NCI-H460 (cell line): ENCODE measurements around a stretch of chr11.

DNA sequence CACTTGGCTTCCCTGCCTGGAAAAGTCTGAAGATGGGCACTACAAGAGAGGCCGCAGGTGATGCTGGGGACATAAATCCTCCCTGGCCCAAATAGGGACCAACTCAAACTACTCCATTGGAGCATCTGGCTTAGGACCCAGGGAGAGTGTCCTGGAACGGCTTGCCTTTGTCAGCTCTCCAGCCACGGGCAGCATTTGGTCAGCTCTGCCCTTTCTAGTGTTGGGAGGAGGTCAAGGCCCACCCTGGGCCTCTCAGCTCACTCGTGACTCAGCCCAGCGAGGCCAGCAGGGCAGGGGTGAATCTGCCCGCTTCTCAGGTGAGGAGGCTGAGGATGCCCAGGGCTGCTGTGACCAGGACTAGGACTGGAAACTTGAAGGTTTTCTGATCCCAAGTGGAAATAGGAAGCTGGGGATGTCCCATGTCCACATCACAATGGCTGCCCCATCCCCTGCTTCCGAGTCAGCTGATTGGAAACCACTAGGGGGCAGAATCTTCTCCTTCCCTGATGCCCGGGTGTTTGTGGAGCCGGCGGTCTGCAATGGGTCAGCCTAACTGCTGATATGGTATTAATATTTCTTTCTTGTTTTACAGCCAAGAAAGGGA is 1.5 kb downstream of the MDK start:
RAMPAGE:
- cytosol, long total RNA = no peak
- long total RNA = no peak
- nucleus, long total RNA = no peak

GRCh38 chr11:46858213-46859088 is 12.4 kb upstream of the CKAP5 start:
RAMPAGE:
- cytosol, long total RNA = no peak
- long total RNA = no peak
- nucleus, long total RNA = no peak

GRCh38 chr11:46952773-46953432 is 16.3 kb downstream of the CSTPP1 start:
RAMPAGE:
- cytosol, long total RNA = no peak
- long total RNA = no peak
- nucleus, long total RNA = no peak

GRCh38 chr11:47118867-47119367 is 57.8 kb downstream of the ARFGAP2 start:
RAMPAGE:
- cytosol, long total RNA = no peak
- long total RNA = no peak
- nucleus, long total RNA = no peak

GRCh38 chr11:47155130-47155654 is 21.5 kb downstream of the ARFGAP2 start:
RAMPAGE:
- cytosol, long total RNA = no peak
- long total RNA = no peak
- nucleus, long total RNA = no peak

GRCh38 chr11:47161699-47162294 is 14.9 kb downstream of the ARFGAP2 start:
RAMPAGE:
- cytosol, long total RNA = no peak
- long total RNA = no peak
- nucleus, long total RNA = no peak

GRCh38 chr11:47177022-47177919 is 592 bp upstream of the ARFGAP2 start:
RAMPAGE:
- cytosol, long total RNA = no peak
- long total RNA = no peak
- nucleus, long total RNA = no peak

RAMPAGE:
- cytosol, long total RNA = no peak
- long total RNA = no peak
- nucleus, long total RNA = no peak
Measured at GRCh38 chr11:47185267-47186298, 651 bp downstream of the PACSIN3 start.

RAMPAGE:
- cytosol, long total RNA = no peak
- long total RNA = no peak
- nucleus, long total RNA = no peak
Measured at GRCh38 chr11:47325633-47326229, 26.8 kb downstream of the MYBPC3 start.

GRCh38 chr11:47326336-47327386 is 25.8 kb downstream of the MYBPC3 start:
RAMPAGE:
- cytosol, long total RNA = no peak
- long total RNA = no peak
- nucleus, long total RNA = no peak

DNA sequence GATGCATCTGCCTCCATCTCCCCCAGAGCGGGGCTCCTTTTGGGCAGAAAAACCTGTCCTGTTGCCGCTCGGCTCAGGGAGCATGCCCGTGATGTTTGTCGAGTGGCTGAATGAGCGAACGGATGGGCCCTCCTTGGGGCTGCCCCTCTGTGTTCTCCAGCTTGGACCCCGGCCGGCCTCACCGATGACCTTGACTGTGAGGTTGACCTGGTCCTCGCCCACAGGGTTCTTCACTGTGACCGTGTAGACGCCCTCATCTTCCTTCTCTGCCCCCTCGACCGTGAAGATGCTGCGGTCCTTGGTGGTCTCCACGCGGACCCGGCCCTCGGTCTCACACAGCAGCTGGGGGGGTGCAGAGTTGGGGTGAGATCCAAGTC is 14.2 kb downstream of the MYBPC3 start:
RAMPAGE:
- cytosol, long total RNA = no peak
- long total RNA = no peak
- nucleus, long total RNA = no peak

DNA sequence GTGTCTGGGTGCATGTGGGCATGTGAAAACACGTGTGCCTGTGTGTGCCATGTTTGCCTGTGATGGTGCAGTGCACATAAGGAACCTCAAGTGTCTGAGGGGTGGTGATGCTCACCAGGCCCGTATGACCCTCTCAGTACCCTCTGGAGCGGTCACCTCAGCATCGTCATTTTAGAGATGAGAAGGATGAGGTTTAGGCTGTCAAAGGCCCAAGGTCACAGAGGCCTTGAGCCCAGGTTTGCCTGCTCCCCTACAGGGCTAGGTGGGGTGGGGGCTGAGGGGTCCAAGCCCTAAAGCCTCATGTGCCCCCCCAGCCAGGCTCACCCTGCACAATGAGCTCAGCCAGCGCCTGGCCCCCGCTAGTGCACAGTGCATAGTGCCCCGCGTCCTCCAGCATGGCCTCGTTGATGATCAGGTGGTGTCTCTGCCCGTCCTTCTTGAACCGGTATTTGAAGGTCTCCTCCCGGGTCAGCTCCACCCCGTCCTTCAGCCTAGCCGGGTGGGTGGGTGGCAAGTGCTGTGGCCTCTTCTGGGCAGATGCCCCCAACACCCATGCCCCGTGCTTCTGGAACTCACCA is 10.2 kb downstream of the MYBPC3 start:
RAMPAGE:
- cytosol, long total RNA = no peak
- long total RNA = no peak
- nucleus, long total RNA = no peak

DNA sequence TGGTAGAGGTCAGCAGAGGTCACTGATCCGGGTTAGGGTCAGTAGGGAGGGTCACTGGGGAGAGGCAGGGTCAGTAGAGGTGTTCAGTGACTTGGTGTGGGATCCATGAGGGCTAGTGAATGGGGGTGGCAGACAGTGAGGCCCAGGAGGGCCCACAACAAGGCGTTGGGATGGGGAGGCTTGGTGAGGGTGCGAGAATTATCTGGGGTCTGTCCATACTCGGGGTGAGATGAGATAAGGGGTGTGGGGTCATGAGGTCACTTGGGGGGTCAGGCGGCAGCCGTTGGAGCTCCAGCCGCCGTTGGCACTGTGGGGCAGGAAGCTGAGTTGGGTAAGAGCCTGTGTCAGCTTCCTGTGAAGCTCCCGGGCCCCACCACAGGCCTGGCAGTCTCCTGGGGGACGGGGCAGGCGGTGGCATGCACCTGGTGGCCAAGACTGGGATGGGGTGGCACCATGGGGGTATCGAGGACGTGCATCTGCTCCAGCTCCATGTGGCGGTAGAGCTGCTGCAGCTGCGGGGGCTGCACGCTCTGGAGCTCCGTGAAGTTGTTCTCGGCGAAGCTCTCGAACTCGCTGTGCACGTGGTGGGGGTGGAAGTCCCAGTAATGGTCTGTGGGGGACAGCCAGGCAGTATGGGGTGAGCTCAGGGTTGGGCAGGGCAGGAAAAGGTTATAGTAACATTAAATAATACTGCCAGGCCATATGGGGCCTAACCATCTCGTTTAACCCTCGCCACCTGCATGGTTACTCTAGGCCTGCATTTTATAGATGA is 7.1 kb upstream of the MYBPC3 start:
RAMPAGE:
- cytosol, long total RNA = no peak
- long total RNA = no peak
- nucleus, long total RNA = no peak

DNA sequence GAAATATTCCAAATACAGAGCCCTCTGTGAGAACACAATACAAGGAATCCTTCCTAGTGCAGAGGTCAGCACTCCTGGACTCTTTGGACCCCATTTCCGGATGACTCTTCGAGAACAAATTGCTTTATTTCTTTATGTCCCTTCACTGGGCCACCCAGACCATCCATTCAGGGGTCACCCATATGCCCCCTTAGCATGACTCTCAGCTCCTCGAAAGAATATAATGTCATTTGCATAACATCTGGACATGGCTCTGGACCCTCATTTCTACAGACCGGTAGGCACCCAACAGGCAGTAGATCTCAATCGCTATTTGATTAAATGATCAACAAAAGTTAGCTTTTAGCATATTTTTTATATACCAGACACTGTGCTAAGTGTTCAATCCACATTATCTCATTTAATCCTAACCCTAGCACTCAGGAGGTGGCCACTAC is 12.6 kb upstream of the MYBPC3 start:
RAMPAGE:
- cytosol, long total RNA = no peak
- long total RNA = no peak
- nucleus, long total RNA = no peak

GRCh38 chr11:47374323-47374954 is 3.9 kb downstream of the SPI1 start:
RAMPAGE:
- cytosol, long total RNA = no peak
- long total RNA = no peak
- nucleus, long total RNA = no peak

GRCh38 chr11:47377481-47377808 is 902 bp downstream of the SPI1 start:
RAMPAGE:
- cytosol, long total RNA = no peak
- long total RNA = no peak
- nucleus, long total RNA = no peak

DNA sequence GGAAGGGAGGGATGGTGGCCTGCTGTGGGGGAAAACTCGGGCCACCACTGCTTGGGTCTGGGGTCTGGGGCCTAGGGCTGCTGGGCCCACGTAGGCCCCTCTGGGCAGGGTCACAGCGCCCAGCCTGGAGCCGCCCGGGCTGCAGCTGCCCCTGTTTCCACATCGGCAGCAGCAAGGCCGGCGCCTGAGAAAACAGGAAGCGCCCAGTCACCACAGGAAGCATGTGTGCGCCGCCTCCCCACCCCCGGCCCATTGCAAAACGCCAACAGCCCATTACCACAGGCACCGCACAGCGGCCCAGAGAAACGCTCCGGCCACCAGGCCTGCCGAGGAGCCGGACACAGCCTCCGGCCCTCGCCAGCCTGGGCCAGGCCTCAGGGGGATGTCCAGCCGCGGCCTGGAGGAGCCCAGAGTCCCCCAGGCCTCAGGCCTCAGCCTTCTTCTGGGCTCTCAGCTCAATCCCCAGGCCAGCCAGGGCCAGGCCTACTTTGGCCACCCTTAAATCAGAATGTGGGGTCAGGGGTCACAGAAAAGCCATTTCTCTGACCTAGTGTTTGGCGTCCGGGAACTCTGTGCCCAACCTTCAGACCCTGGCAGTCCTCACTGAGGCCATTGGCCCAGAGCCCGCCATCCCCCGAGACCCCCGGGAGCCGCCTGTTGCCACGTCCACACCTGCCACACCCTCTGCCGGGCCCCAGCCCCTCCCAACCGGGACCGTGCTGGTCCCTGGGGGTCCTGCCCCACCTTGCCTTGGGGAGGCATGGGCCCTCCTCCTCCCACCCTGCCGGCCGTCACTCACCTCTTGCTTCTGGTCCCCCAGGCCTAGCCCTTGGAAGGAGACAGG is 13.5 kb upstream of the SLC39A13 start:
RAMPAGE:
- cytosol, long total RNA = no peak
- long total RNA = no peak
- nucleus, long total RNA = no peak

GRCh38 chr11:47409620-47410424 is 1.4 kb downstream of the SLC39A13 start:
RAMPAGE:
- cytosol, long total RNA = no peak
- long total RNA = no peak
- nucleus, long total RNA = no peak

DNA sequence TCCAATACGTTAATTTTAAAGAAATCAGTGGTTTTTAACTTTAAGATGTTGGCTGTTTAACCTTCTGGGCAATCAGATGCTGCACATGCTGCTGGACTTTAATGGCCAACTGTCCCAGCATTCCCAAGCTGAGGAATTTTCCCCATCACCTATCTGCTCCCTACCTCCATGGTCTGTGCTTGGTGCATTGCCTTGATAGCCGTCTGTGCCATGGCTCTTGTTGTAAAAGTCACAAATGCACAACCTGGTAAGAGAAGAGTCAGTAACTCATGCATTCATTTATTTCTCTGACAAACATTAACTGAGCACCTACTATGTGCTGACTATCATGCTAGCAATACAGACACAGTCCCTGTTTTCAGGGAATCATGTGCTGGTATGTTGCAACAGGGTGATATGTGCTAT is 34.4 kb upstream of the RAPSN start:
RAMPAGE:
- cytosol, long total RNA = no peak
- long total RNA = no peak
- nucleus, long total RNA = no peak

DNA sequence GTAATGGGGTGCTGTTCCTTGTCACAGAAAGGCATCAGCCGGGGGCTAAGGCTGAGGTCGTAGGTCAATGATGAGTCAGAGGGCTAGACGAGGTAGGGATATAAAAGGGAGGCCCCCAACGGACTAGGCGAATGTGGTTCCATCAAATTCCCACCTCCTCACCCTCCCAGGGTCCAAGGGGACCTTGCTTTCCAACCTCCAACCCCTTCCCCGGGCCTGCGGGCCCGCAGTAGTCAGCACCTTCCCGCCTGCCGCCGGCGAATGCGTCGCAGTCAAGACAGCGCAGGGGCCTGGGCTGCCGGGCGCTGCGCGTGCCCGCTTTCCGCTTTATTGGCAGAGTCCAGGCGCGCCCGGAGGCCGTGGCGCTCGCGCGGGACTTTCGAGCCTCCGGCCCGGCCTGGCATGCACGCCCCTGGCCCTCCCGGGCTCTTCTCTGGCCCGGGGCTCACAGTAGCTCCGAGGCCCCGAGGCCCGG is 2.9 kb downstream of the FAM180B start:
RAMPAGE:
- cytosol, long total RNA = no peak
- long total RNA = no peak
- nucleus, long total RNA = no peak